Mesenchymal stem cell of the bone marrow (primary cell): ENCODE results near the genes NKX2-2, CSTL1 and CST1.

- CAGE, long polyA plus RNA = no peak
Observed at GRCh38 chr20:21511579-21512239, 2.2 kb downstream of the NKX2-2 start.

DNA sequence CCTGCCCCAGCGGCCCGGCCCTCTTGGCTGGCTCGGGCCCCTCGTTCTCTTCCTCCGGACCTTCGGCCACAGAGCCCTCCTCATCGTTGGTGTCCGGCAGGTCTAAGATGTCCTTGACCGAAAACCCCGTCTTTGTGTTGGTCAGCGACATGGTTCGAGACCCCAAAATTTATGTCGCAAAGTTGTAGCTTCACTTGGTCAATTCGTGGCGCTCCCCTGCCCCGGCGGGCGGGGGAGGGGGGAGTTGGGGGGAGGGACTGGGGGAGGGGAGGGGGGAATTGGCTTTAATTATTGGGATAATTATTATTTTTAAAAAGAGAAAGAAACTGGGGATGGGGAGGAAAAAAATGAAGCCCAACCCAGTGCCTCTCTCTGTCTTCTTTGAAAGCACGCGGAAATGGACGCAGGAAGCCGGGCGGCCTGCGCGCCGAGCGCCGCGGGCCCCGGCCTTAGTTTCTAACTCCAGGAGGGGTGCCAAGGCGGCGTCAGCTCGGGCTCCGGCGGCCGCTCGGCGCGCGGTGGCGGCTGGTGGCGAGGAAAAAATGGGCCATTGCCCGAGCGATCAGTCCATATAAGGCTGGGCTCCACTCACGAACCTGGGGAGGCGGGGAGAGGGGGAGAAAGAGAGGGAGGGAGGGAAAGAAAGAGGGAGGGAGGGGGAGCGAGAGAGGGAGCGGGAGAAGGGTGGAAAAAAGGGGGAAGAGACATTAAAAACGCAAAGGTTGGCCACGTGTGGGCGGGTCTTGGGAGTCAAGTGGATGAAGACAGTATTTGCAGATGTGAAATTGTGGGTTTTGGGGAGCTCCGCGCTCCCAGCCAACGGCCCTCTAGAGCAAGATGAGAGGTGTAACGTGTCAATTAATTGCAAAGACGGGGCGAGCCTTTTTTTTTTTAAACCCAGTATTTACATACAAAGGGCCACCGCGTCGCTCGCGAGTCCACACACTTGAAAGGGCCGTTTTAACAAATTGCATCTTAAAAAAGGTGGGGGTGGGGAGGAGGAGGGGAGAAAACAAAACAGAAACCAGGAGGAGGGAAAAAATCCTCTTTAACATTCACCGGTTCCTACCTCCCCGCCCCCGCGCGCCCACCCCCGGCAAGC is at the start of gene NKX2-2:
Gene NKX2-2 (minus strand): TSS at position 546 of the 1,102 bp plus-strand sequence.
- CAGE, long polyA plus RNA = no peak

GRCh38 chr20:21608232-21608888 is 94.5 kb upstream of the NKX2-2 start:
- CAGE, long polyA plus RNA = no peak

- CAGE, long polyA plus RNA = no peak
Observed at GRCh38 chr20:22420354-22420872, 164.0 kb downstream of the FOXA2 start.

DNA sequence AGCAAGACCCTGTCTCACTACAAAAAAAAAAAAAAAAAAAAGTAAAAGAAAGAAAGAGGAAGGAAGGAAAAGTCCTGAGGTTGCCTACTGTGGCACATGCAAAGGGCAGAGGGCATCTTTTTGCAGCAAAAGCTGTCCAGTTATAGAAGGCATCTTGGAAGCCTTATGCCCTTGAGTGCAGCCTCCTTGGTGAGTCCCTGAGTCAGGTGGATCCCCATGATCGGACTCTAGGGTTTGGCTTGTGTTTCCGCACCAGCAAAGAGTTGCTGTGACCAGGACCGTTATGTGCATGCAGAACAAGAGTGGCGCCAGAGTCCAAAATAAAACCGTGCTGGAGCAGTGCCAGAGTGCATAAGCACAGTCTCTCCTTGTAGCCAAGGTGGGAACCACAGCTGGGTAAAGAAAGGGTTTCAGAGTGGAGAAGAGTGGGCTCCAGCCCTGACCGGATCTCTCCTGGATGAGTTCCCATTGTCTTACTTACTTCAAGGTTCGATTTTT is 58.6 kb downstream of the FOXA2 start:
- CAGE, long polyA plus RNA = no peak

GRCh38 chr20:22563302-22564632 is 20.6 kb downstream of the FOXA2 start:
- CAGE, long polyA plus RNA = no peak

GRCh38 chr20:23081598-23082098 is 4.5 kb downstream of the CD93 start:
- CAGE, long polyA plus RNA = no peak

DNA sequence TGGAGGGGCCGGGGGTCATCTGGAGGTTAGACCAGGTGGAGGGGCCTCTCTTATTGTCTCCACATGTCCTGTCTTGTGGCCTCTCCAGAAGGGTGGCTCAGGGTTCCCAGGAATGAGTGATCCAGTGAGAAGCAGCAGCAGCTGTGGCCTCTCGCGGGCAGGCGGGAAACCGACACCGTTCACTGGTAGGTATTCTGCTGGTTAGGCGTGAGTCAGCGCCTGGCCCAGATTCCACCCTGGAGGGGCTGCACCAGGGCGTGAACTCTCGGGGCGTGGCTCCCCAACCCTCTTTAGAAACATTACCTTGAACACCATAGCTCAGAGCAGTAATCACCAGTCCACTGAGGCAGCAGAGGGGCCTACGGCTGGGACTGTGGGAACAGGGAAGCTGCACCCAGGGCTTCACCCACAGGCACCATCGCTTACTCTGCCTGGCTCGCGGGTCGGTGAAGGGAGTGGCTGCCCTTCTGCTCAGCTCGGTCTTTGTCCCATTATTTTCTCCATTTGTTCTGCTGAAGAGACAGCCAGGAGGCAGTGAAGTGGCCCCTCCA is 50.8 kb upstream of the CD93 start:
- CAGE, long polyA plus RNA = no peak

- CAGE, long polyA plus RNA = no peak
Observed at GRCh38 chr20:23148729-23149996, 63.0 kb upstream of the CD93 start.

DNA sequence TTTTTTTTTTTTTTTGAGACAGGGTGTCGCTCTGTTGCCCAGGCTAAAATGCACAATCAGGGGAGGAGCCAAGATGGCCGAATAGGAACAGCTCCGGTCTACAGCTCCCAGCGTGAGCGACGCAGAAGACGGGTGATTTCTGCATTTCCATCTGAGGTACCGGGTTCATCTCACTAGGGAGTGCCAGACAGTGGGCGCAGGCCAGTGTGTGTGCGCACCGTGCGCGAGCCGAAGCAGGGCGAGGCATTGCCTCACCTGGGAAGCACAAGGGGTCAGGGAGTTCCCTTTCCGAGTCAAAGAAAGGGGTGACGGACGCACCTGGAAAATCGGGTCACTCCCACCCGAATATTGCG is 4.7 kb upstream of the NAPB start:
- CAGE, long polyA plus RNA = no peak

- CAGE, long polyA plus RNA = no peak
Observed at GRCh38 chr20:23439567-23439816, at the start of gene CSTL1. TSS of gene CSTL1 (plus strand) at chr20:23439685.

DNA sequence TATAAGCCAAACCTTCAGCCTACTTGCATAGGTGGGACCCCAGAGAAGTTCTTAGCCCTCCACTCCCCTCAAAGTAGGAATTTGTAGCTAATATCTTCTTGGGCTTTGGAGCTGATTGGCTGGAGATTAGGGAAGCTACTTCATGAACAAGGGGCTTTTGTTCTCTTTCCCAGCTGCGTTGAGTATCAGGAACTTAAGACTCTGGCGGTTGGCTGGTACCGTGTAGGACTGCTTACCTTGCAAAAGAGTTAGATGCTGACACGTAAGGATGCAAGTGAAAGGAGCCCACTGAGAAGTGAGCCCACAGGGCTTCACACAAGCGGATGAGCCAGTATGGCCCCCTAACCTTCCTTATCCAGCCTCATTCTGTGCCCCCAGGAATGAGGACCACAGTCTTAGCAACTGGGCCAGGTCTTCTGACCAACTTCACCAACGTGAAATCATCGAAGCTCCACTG is 12.2 kb downstream of the CST3 start:
- CAGE, long polyA plus RNA = no peak

DNA sequence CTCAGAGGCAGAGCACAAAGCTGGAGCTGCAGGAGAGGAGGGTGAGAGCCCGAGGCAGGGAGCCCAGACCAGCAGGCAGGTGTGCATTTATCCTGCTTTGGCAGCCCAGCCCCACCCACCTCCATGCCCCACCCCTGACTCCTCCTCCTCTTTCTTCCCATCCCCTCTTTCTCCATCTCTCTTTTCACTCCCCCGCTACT is at the start of gene CST1:
Gene CST1 (minus strand): TSS at position 63 of the 200 bp plus-strand sequence.
- CAGE, long polyA plus RNA = no peak

GRCh38 chr20:24111769-24112303 is 123.3 kb upstream of the GGTLC1 start:
- CAGE, long polyA plus RNA = no peak

- CAGE, long polyA plus RNA = no peak
Observed at GRCh38 chr20:24962986-24963780, 14.1 kb downstream of the CST7 start.

DNA sequence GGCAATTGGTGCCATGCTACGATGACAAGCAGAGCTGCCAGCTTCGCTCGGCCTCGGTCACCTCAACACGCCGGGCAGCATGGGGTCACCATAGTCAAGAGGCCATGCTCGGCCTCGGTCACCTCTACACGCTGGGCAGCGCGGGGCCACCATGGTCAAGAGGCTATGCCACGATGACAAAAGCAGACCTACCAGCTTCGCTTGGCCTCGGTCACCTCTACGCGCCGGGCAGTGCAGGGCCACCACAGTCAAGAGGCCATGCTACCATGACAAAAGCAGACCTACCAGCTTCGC is 12.2 kb downstream of the APMAP start:
- CAGE, long polyA plus RNA = no peak

GRCh38 chr20:24991814-24992547 is 570 bp downstream of the APMAP start:
- CAGE, long polyA plus RNA = no peak

GRCh38 chr20:25017190-25017837 is 24.8 kb upstream of the APMAP start:
- CAGE, long polyA plus RNA = no peak

DNA sequence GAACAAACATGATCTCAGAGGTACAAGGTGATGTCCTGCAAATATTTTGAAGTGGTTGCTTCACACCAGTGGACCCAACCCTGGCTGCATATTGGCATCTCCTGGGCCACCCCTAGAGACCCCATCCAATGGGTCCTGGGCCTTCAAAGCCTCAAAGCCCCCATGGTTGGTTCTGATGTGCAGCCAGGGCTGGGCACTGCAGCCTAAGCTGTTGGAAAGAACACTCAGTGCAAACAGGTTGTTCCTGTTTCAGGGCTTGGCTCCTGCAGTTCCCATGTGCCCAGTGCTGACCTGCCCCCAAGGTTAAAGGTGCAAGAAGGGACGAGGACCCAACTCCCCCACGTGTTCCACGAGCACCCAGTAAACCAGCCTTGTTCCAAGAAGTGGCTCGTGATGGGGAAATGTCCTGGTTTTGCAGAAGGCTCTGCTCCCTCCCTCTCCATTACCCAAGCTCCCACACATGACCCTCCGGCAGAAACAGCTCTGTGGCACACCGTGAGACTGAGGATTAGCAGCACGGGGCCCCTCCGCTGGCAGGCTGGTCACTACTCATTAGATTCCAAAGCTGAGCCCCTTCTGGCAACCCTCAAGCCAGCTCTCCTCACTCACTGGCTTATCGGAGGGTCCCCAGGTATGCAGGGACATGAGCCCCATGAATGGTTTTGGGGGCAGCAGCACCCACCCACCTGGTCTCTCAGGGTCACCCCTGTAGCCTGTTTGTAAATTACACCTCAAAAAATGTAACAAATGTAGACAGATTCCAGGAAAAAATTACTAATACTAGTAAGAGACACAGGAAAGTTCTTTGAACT is 9.4 kb downstream of the ACSS1 start:
- CAGE, long polyA plus RNA = no peak

DNA sequence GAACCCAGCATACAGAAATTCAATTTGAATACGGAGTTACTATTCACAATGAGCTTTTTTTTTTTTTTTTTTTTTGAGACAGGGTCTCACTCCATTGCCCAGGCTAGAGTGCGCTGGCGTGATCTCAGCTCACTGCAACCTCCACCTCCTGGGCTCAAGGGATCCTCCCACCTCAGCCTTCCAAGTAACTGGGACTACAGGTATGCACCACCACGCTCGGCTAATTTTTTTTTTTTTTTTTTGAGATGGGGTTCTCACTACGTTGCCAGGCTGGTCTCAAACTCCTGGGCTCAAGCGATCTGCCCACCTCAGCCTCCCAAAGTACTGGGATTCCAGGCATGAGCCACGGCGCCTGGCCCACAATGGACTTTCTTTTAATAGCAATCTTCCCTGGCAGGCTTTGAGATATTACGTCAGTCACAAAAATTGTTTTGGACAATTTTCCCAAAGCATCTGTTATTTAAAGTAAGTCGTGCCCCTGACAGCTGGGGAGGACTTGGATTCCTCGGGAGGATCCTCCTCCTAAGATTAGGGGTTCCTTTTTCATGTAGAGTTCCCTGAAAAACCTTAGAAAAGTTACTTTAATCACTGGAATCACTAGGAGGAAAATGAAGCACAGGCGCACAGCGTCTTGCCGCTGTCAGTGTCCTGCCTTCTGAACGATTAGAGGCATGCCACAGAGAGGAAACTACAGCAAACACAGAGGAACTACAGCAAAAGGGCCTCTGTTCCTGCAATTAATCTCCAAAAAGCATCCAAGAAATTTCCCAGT is 4.7 kb downstream of the ACSS1 start:
- CAGE, long polyA plus RNA = no peak